Aortic smooth muscle cell (primary cell): ENCODE measurements around a stretch of chr10.

DNA sequence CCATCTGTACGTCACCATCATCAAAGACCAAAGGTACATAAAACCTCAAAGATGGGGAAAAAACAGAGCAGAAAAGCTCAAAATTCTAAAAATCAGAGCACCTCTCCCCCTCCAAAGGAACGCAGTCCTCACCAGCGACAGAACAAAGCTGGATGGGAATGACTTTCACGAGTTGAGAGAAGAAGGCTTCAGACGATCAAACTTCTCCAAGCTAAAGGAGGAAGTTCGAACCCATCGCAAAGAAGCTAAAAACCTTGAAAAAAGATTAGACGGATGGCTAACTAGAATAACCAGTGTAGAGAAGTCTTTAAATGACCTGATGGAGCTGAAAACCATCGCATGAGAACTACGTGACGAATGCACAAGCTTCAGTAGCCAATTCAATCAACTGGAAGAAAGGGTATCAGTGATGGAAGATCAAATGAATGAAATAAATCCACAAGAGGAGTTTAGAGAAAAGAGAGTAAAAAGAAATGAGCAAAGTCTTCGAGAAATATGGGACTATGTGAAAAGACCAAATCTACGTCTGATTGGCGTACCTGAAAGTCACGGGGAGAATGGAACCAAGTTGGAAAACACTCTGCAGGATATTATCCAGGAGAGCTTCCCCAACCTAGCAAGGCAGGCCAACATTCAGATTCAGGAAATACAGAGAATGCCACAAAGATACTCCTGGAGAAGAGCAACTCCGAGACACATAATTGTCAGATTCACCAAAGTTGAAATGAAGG, 16.0 kb downstream of the ZMYND11 start:
- RRBS, result no CpG with 5 or more reads among the region's 16 CpGs

DNA sequence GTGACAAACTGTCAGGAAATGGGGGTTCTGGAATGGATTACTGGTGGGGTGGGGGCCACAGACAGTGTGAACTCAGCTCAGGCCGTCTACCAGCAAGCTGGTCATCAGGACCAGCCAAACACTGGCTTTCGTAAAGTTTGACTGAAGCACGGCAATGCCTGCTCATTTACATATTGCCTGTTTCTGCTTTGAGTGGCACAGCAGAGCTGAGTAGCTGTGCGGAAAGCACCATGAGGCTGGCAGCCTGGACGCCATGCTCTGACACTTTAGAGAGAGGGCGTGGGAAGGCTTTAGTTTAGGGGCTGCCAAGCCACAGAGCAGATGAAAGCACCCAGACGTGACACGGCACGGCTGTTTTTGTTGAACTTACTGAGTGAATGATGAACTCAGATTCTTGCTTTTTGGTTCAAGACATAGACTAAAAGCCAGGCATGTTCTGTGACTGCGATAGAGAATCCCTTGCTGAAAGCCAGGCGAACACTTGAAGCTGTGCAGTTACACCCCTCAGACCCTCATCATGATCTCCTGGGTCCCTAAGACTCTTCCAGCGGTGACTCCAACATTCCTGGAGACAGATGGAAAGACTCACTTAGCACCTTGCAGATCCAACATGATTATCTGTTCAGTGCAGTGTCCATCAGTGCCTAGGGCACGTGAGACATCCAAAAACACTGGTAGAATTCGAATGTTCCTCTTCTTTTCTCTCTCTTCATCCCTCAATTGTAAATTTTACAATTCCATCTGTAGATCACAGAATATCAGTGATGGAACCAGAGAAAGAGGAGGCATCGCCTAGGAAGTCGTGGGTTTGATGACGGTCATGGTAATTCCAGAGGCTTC, 182.1 kb downstream of the ZMYND11 start:
- RRBS, result no CpG with 5 or more reads among the region's 17 CpGs

DNA sequence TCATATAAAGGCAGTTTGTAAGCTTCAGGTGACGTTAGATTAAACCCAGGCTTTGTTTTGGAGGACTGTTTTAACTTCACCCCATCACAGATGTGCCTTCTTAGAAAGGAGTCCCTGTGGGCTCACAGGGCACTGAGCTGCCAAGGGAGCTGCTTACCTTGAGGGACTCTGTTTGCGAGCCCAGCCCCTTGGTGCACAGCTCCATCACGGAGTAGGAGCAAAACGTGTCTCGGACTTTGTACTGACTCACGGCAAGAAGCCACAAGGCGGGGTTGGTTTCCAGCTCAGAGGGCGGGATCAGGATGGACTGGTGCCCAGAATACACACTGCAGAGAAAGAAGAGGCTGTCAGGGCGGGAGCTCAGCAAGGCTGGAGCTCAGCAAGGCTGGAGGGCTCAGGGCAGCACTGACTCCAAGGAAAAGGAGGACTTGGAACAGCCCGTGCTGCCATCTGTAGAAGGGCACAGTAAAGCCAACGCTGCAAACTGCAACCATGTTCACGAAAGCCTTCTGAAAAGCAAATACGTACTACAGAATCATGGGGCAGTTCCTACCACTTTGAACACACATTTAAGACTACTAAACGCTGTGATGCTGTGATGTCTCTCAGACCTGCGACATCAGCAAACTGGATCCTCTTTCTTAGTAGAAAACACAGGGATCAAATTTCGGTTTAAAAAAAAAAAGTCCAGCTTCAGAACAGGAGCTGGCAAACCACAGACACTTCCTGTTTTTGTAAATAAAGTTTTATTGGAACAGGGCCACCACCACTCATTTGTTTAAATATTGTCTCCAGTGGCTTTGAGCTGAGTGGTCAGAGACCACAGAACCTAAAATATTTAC, 194.2 kb downstream of the ZMYND11 start:
- RRBS, result no CpG with 5 or more reads among the region's 16 CpGs

DNA sequence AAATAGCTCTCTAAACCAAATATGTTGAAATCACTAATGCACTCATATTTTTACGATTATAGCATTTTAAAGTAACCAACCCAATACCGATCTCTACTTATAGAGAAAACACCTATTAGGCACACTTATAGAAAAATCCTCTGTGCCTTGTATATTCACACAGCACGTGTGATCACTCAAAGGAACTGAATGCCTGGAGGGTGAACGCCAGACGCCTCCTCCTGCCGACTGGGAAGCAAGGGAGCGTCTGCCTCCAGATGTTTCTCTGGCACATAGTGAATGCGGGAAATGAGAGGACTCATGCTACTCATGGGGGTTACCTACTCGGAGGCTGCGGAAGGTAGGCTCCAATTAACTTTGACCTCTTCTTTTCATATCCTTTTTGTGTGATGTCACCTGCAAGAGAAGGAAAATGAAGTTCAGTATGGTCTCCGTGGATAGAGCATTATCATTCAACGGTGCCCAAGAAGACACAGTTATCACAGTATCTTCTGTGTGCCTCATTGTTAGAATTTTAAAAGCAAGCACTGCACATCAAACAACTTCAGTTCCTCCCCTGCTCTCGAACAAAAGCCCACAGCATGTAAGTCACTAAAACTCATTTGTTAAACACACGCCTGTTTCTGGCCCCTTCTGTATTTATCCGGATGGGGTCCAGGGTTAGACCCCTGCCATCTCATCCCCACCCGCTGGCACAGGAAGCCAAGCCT, 203.2 kb downstream of the DIP2C start:
- RRBS, result 92% methylated on average over 2 of the region's 16 CpGs

GRCh38 chr10:611102-611357, 78.4 kb downstream of the DIP2C start:
- RRBS, result no CpG with 5 or more reads among the region's 3 CpGs

GRCh38 chr10:614694-615332, 74.7 kb downstream of the DIP2C start:
- RRBS, result no CpG with 5 or more reads among the region's 21 CpGs

DNA sequence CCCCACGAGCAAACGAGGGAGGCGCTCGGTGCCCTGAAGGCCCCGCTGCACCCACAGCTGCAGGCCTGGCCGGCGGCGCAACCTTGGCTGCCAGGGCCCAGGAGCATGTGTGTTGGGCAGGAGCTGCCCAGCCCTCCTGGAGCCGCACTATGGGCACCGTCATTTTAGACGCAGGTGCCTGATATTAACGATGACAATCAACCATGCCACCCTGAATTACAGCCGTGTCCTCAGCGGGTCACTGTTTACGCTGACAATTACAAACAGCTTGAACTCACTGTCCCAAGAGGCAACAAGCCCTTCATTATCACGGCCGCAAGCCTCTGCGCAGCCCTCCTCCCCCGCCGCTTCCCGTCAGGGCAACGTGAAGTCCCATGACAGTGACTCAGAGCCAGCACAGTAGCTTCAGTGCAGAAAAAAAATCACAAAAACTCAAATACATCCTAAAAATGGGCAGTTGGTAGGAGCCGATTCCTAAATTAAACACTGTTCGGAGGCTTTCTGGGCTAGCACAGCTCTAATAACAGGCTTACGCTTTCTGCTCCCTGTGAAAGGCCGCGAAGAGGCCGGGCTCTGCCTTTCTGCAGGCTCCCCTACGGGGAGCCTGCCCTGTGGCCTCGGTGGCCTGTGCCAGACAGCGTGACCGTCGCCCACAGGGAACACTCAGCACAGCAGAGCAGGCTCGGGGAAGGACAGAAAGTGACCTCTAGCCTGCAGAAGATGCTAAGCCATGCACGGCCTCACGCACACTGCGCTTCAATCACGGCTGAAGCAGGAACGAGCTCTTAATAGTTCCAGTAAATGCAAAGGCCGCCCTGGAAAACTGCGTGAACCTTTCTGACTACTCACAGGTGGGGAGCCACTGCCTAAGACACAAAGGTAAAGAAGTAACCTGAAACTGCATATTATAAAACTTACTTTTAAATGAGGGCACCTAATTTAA, 64.3 kb downstream of the DIP2C start:
- RRBS, result no CpG with 5 or more reads among the region's 41 CpGs

DNA sequence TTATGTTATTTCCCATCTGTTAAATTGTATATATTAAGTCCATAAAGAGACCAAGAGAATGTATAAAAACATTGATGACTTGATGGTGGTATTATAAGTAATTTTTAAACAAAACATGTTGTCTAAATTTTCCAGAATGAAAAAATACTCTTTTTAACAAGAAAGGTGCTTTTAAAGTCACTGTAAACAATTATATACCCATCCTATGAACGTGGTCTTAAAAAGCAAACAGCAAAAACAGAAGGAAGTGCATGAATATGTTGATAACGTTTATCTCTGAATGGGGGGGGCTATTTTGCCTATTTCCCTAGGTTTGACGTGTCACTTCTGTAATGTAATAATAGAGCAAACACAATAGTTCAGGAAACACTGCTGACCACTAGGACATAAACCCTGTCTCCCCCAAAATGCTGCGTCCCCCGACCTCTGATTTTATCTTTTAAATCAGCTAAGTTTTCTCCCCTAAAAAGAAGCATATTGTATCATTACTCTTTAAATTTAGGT, 43.9 kb downstream of the DIP2C start:
- RRBS, result no CpG with 5 or more reads among the region's 5 CpGs

- RRBS, result no CpG with 5 or more reads among the region's 27 CpGs
These were observed 25.5 kb downstream of the DIP2C start for GRCh38 chr10:663695-664689.

GRCh38 chr10:789330-789936, 100.0 kb upstream of the DIP2C start:
- RRBS, result 12% methylated on average over 9 of the region's 30 CpGs

DNA sequence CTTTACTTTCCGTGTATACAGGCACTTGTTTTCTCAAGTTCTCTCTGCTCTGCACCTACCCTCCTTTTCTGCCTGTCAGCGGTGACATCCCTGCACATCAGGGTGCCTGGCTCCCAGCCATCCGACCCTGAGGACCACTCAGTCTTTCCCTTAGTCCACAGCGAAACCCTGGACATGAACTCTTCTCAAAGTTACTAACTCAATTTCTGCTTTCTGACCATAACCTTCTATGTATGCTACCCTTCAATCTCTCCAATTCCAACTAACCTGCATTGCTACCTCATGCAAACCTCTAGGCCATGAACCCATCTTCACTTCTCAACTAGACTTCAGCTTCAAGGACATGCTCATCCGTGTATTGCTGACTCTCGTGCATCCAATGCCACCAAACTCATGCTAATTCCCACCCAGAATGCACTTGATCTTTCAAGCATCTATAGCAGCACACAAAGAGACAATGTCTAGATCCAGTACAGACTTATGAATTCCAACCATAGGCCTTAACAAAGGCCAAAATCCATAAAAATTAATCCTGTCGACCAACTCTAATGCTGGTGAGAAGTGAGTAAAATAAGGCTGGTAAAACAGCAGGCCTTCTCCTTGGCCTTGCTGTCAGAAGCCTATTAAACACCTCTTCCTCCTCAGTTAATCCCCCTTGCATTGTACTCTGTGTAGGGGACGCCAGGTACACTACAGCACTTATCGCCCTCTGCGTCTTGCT, 102.9 kb downstream of the LARP4B start:
- RRBS, result no CpG with 5 or more reads among the region's 10 CpGs

DNA sequence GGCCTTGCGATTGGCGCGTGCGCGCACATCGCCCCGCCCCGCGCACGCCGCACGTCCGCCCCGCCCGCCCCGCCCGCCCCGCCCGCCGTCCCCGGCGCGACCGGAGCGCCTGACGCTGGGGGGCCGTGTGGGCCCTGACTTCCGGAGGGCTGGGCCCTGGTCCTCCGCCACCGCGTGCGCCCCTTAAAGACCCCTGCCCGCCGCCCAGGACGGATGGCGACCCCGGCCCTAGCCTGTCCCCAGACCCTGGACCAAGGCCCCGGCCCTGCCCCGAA, 346 bp upstream of the LARP4B start:
- RRBS, result 1% methylated on average over 15 of the region's 39 CpGs

DNA sequence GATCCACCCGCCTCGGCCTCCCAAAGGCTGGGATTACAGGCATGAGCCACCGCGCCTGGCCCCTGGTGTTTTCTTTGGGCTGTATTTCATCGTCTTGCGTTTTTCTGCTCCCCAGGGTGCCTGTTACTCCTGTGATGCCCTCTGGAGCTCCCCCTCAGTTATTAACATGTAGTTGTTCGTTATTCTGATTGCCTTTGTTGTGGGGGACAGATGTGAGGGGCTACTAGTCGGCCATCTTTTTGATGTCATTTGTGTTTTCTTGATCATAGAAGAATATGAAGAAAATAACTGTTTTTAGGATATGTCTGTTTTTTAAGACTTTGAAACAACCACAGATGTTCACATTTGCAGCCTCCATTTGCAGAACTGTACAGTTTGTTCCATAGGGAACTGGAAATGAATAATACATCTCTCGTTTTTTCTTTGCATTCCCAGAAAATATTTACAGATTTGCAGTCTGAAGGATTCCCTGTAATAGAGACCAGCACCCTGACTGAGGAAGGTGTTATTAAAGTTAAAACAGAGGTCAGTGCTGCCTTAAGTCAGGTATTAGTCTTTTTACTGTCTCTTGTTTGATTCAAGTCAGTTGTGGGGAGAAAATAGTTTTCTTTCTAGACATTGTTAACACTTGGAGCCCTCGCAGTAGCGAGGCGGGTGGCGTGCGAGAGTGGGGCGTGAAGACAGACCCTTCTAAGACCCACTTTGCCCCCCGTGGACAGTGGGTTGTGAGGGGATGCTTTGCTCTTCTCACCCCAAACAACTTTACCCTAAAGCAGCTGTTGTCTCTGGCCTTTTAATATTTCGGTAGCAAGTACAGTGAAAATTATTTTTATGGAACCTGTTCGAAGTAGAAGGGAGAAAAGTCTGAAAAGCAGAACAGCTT, 17.4 kb downstream of the GTPBP4 start:
- RRBS, result no CpG with 5 or more reads among the region's 18 CpGs

- RRBS, result no CpG with 5 or more reads among the region's 4 CpGs
These were observed 9.0 kb downstream of the IDI1 start for GRCh38 chr10:1039696-1040609.

- RRBS, result no CpG with 5 or more reads among the region's 8 CpGs
These were observed 3.8 kb downstream of the IDI1 start for GRCh38 chr10:1044943-1045681.

DNA sequence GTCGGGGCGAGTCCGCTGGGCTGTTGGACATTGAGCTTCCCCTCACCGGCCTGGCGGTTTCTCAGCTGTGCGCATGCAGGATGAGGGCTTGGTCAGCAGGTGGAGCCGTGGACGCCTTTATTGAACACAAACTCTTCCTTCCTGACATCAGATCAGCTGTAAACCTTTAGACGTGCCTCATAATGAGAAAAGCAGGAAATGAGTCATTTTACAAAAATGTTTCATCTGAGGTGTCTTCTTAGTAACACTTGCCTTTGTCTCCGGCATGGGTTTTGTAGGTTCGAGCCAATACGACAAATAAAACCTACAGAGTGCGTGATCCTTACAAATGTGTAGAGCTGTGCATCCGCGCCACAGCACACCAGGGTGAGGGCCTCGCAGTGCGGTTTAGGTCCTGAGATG, 54.0 kb downstream of the WDR37 start:
- RRBS, result no CpG with 5 or more reads among the region's 17 CpGs

GRCh38 chr10:1465284-1466295, 271.7 kb downstream of the ADARB2 start:
- RRBS, result no CpG with 5 or more reads among the region's 29 CpGs

DNA sequence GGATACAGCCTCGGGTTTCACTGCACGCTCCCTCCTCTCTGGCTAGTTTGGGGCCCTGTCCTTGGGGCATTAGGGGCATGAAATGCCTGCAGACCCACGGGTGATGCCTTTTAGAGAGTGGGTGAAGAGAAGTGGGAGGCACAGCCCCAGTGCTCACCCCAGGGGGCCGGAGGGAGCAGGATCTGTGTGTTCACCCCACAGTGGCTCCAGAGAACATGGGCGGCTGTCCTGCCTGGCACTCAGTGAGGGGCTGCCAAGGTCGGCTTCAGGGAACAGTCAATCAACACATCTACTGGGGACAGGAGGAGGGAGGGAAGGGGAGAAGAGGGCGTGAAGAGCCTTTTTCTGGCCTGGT, 185.1 kb downstream of the ADARB2 start:
- RRBS, result 3% methylated on average over 1 of the region's 7 CpGs

- RRBS, result no CpG with 5 or more reads among the region's 7 CpGs
These were observed 19.2 kb upstream of the PFKP start for GRCh38 chr10:3048162-3048499.

GRCh38 chr10:3054349-3054836, 13.0 kb upstream of the PFKP start:
- RRBS, result no CpG with 5 or more reads among the region's 6 CpGs